Placental pericyte (primary cell): ENCODE data around the genes PPP2R2C and MAN2B2.

GRCh38 chr4:5385634-5385934 is 322.8 kb downstream of the EVC2 start:
- CAGE, long polyA plus RNA, result no peak

- CAGE, long polyA plus RNA, result no peak
These were observed 45.3 kb downstream of the EVC2 start for GRCh38 chr4:5662784-5663655.

DNA sequence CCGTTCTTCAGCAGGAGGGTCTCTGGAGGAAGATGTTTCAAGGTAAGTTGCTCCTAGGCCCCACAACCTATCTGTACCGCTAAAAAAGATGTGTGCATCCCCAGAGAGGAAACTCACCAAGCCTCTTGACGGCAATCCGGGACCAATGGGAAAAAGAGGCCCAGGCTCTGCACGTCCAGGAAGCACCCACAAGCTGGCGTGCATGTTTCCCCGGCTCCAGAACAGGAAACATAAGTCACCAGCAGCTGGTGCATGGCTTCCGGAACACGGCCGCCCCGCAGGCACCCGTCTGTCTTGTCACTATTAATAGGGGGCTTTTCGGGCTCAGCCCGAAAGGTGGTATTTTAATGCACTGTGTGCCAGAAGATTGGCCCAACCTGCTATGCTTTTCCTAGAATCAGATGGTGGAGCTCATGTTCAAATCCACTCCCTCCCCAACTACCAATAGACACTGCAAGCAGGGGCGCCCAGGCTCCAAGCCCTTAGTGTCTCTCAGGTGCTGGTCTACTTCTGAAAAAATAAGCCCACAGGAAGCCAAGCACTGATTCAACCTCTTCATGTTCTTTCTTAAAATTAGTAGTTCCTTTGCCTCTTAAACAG is 22.1 kb downstream of the CRMP1 start:
- CAGE, long polyA plus RNA, result no peak

DNA sequence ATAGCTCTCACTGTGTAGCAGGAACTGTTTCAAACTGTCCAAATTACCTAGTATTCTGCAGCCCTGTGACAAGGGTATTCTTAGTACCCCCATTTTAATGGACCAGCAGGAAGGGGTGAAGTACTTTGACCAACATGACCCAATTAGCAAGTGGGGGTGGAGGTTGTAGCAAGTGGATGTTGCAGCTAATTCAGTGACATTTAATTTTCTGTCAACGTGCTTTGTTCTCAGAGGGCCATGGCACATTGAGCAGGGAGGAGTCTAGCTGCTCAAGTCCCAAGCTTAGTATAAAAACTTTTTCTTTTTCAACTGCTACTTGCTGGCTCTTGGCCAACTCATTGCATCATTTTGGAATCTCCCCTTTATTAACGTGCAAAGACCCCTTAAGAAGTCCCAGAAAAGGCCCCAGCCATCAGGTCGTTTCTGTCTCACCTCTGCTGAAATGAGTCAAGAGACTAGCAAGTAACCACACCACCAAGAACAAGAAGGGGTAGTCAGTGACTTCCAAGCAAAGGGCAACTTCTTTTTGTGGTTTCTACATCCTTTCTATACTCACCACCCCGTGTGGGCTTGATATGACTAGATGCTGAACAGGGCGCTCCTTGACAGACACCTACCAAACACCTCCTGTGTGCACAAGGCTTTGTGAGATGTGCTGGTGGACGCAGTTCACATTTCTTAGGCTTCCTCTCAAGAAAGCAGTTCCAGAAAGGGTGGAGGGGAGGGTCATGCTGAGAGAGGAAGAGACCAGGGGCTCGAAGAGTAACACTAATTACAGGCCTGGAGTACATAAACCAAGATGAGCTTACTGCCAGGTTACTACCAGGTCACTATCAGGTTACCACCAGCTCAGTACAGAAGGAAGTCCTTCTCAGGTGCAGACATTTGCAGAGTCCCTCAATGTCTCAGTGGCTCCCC is 19.5 kb downstream of the JAKMIP1 start:
- CAGE, long polyA plus RNA, result no peak

GRCh38 chr4:6257039-6257937 is 12.4 kb upstream of the WFS1 start:
- CAGE, long polyA plus RNA, result no peak

- CAGE, long polyA plus RNA, result no peak
These were observed 6.7 kb downstream of the WFS1 start for GRCh38 chr4:6276193-6276910.

- CAGE, long polyA plus RNA, result no peak
These were observed at the start of gene PPP2R2C for GRCh38 chr4:6472396-6473004. TSS of gene PPP2R2C (minus strand) at chr4:6472614.

DNA sequence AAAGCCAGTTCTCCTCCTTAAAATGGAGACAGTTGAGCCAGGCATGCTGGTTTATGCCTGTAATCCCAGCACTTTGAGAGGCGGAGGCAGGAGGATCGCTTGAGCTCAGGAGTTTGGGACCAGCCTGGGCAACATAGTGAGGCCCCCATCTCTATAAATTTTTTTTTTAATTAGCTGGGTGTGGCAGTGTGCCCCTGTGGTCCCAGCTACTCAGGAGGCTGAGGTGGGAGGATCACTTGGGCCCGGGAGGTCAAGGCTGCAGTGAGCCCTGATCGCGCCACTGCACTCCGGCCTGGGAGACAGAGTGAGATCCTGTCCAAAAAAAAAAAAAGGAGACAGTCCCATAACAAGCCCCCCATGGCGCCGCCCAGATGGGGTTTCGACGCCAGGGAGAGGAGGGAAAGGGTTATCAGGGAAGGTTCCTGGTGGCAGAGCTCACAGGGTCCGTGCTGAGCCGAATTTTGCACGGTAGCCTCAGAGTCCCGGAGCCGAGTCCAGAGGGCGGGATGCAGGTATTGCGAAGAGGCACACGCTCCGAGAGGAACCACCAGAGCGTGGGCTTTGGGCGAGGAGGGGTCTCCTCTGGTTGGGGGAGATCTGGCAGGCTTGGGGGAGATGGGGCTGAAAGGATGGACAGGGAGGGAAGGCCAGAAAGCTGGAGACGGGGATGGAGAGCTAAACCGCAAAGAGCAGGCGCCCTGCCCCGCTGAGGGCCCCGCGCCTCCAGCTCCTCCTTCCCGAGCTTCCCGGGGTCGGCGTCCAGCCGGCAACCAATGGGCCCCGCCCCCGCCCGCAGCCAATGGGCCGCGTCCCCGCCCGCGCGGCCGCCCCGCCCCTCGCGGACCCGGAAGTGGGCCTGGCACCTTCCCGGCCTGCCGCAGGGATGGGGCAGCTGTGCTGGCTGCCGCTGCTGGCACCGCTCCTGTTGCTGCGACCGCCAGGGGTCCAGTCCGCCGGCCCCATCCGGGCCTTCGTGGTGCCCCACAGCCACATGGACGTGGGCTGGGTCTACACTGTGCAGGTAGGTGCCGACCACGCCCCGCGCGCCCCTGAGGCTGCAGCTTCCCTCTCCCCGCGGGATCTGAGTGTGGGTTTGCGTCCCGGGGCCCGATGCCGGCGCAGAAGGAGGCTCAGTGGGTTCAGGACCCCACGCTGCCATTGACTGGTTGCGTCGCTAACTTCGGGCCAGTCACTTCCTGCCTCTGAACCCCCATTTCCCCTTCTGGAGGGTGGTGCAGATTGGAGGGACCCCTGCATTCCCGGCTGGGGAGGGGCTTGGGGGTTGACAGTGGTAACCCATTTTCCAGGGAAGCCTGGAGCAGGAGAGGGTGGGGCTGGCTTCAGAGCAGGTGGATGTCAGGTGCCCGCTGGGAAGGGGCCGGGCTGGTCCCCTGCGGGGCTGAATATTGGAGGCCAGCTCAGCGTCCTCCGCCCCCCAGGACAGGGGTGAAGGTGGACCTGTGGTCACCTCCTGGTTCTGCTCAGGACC is at the start of gene MAN2B2:
Gene MAN2B2, plus strand, starts transcription at position 862 of the 1,489 bp plus-strand sequence.
- CAGE, long polyA plus RNA, result no peak

- CAGE, long polyA plus RNA, result no peak
These were observed 1.5 kb downstream of the MAN2B2 start for GRCh38 chr4:6576312-6576979.

DNA sequence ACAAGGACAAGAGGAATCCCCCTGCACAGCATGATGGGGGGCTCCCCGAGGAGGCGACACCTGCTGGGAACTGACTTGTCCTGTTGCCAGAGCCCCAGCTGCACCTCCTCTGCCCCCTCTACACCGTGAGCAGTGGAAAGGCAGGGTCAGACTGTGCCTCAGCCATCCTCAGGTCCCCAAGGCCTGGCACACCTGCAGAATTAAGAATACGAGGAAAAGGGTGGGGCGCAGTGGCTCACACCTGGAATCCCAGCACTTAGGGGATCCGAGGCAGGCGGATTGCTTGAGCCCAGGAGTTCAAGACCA is 25.6 kb upstream of the MRFAP1 start:
- CAGE, long polyA plus RNA, result no peak

DNA sequence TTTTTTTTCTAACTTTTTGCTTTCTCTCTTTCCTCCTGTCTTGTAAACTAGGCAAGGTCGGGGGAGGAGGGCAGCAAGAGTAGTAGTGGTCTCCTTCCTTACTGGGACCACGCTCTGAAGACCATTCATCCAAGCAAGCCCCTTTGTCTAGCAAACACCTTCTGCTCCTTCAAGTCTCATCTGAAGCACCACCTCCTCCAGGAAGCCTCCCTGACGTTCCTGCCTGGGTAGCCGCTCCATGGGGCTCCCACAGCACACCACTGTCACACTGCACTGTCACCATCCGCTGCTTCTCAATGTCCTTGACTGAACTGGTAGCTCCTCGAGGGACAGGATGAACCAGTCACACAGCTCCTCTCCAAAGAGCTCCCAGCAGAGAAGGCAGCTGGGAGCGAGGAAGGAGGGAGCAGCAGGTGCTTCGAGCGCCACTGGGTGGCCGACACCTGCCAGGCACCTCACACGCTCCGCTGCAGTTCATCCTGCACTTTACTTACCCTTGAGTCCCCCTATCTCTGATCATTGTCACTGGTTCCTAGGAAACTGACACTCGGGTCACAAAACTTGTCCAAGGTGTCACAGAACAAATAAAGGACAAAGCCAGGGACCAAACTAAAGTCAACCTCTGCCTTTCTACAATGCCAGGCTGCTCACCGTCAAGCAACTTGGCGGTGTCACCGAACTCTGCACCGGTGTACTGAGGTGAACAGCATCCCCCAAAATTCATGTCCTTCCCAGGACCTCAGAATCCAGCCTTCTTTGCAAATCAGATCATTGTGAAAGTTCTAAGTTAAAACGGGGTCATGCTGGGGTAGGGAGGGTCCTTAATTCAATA is 5.7 kb upstream of the S100P start:
- CAGE, long polyA plus RNA, result no peak

DNA sequence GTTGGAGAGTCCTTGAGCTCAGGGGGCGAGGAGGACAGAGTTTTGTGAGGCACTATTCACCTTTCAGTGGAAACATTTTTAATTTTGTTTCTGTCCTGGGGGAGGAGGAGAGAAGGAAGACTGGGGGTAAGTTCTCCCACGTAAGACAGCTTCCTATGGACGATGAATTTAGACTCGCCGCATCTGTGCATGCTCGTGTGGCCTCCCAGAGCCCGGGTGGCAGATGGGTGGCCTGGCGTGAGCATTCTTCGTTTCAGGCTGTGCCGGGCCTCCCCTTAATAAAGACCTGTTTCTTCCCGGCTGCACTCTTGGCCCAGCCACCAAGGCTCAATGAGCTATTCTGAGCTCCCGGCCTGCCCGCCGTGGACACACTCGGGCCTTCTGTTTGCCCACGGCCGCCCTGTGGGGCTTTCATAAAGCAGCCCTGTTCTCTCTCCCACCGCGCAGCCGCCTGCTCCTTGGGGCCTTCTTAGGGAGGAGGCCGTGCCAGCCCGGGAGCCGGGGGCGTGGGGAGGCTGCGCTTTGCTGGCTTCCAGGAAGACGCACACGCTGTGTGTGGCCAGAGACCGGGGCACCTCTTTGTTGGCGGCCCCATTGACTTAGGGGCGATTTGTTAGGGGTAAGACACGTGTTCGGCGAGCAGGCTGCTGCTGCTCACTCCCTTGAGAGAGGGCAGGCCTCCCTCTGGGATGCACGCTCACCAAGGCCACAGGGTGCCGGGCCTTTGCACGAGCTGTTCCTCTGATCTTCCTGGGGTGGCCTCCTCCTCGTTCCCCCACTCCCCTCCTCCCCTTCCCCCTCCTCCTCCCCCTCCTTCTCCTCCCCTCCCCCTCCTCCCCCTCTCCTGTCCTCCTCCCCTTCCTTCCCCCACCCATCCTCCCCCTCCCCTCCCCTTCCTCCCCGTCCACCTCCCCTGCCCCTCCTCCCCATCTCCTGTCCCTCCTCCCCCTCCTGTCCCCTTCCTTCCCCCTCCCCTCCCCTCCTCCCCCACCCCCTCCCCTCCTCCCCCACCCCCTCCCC is 11.2 kb downstream of the BLOC1S4 start:
- CAGE, long polyA plus RNA, result no peak

DNA sequence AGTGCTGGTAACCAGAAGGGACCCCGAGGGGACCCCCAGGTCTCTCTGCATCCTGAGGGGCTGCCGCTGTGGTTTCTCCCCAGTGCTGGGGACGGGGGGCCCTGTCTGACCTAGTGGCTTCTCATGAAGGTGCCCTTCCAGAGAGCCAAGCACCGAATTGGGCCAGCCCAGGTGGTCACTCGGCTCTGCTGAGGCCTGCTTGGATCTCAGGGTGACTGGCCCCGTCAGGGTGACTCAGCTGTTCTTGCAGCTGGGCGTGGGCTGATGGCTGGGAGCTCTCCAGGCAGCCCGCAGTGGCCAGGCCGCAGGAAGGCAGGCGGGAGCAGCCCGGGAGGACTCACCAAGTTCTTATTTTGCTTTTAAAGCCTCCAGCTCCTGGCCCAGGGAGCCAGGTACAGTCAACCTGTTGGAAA is 16.6 kb downstream of the BLOC1S4 start:
- CAGE, long polyA plus RNA, result no peak

DNA sequence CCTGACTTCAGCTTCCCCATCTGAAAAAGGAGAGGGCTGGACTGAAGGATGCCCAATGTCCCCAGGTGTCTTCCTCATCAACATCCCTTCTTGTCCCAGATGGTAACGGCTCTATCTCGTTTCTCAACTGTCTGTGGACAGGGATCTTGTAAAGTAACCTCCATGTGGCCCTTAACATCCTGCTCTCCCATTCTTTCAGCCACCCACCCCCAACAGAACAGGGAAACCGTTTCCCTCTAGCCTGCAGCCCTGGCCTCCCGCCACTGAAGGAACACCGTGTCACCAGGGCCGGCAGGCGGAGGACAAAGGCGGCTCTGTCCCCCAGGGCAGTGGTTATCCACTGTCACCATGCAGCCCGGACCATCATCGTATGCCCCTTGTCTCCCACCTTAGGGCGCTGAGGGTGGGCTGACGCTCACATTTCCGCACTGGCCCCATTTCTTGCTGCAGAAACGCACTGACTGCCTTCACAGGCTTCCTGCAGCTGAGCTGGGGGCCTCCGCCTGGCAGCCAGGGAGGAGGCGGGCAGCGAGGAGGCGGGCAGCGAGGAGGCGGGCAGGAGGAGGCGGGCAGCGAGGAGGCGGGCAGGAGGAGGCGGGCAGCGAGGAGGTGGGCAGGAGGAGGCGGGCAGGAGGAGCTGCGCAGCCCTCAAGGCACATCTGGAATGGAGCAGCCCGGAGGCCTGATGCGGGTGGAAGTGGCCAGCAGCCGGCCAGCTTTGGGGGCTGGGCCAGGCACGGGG is 20.9 kb upstream of the KIAA0232 start:
- CAGE, long polyA plus RNA, result no peak

- CAGE, long polyA plus RNA, result no peak
These were observed 14.2 kb upstream of the KIAA0232 start for GRCh38 chr4:6768178-6768821.

- CAGE, long polyA plus RNA, result no peak
These were observed 42.7 kb upstream of the TBC1D14 start for GRCh38 chr4:6867047-6867271.

DNA sequence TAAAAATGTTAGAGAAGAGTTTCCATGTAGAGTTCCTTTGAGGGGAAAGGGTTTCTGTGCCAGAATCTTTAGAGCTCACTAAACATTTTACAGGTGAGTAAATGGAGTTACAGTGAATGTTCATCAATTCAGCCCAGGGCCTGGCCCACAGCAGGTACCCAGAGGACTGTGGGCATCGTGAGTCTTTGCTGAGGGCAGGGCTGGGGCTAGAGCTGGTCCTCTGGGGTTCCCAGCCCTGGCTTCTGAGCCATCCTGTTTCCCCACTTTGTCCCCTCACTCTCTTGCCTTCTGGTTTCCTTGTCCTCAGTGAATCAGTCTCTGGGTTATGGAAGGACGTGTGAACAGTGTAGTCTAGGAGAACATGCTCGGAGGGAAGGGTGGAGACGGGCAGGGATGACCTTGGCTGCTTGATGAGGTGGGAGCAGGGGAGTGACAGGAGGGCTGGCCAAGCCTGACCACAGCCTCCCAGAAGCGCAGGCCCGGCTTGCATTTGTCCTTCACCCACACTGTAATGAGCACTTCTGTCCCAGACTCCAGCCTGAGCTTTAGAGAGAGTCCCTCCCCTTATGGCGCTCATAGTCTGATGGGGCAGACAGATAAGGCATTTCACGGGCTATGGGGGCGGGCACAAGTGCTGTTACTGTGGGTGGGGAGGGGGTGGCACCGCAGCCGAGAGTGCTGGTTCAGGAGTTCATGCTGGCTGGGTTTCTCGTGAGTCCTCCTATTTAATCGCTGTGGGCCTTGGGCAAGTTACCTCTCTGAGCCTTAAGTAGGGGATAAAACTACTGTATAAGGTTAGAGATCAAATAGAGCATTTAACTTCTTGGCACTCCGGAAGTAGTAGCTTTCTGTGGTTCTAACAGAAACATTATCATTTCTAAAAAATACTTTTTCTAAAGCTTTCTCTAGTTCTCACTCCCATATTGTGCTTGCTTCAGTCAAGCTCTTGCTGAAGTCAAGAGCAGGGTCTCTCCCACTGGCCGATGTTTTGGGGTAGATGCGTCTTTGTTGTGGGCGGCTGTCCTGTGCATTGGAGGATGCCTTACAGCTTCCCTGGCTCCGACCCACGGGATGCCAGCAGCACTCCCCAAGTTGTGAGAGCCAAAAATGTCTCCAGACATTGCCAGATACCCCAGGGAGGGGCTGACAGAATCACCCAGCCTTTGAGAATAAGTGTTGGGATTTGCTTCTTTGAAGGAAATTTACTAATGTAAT is 17.4 kb downstream of the TBC1D14 start:
- CAGE, long polyA plus RNA, result no peak

DNA sequence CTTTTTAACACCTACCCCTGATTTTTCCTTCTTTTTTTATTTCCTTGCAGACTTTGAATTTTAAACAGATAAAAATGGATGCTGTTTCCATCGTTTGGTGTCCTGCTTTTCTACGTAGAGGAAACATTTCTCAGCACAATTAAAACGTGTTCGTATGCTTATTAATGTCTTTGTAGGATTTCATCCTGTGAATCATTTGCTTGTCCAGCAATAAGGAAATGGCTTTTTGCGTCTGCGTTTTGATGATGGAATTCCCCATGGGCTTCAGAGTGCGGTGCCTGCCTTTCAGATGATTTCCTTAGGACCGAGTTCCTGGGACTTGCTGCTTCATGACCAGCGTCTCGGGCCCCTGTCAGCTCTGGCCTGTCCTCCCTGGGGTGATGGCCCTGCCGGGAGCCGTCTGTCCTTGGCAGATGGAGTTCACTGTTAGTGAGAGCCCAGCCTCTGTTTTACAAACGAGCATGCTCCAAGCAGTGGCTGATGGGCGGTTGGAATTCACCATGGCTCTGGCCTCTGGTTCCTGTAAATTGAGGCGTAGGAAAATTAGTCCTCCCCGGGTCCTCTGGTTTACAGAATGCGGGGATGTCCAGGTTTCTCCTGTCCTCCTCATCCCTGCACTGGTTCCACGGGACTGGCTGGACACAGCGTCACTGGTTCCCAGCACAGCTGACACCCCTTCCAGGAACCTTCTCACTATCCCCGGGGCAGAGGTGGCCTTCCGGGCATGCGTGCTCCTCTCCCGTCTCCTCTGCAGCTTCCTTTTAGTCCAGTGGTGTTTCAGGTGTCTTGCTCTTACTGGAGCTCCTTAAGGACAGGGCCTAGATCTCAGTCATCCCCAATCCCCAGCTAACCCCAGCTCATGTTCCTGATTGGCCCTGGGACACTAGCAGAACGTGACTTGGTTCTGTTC is 34.8 kb downstream of the TBC1D14 start:
- CAGE, long polyA plus RNA, result no peak

- CAGE, long polyA plus RNA, result no peak
These were observed 38.5 kb downstream of the CCDC96 start for GRCh38 chr4:7004148-7004848.

DNA sequence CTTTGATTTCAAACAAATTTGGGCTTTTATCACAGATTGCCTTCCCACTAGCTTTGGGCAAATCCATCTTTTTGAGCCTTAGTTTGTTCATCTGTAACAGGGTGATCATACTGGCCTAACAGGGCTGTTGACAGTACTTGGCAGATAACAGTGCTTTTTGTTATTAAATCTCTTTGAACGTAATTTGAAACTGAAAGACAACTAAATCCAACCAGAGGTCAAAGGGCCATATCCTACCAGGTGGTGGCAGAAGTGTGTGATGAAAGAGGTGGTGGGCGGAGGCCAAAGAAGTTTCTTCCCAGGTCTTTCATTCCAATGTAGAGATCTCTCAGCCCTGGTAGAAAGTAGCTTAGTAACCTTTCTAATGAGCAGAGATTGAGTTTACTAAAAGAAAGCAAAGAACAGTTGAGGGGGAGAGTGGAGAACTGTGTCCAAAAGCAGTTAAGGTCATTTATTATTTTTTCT is 34.8 kb downstream of the CCDC96 start:
- CAGE, long polyA plus RNA, result no peak